Uterus (tissue), 7 donors: ENCODE measurements around a stretch of chr1.

GRCh38 chr1:54404320-54404804 is 143.7 kb upstream of the ACOT11 start:
- PRO-cap, 4 experiments: no peak in any of the 4 experiments
- RAMPAGE, long total RNA, 2 experiments: start-site peak on the minus strand in 1 of 2 experiments, at chr1:54404515-54404611 at its widest, 12 reads per replicate
- RRBS: no CpG with 5 or more reads among the region's 12 CpGs

DNA sequence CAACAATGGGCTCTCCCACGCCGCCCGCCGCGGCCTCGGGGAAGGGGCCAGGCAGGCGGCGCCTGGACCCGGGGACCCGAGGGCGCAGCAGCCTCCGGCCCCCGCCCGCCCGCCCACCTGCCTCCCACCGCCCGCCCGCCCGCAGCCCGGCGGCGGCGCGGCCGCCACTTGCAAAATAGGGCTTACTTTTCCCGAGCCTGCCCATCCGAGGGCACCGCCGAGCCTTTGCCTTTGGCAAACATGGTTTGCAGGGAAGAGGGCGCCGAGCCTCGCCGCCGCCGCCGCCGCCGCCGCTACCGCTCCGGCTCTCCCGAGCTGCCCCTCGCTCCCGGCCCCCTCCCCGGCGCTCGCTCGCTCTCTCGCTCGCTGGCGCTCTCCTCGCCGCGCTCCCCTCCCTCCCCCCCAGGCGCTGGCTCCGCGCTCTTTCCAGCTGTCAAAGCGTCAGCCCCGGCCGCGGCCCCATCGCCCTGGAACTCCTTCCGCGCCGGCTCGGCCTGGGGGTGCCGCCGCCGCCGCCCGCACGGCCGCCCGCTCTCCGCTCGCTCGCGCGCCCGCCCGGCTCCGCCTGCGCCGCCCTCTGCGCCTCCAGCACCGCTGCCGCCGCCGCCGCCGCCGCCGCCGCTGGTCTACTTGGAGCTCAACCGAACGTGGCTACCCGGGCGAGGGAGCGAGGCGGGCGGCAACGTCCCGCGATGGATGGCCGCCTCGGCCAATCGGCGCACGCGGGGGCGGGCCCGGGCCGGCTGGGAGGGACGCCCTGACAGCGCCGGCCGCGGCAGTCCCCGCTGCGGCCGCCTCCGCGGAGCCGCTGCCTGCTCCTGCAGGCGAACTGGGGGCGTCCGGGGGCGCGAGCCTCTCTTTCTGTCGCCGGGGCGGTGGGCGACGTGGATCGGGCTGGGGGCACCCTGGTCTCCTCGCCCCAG is 142.0 kb upstream of the ACOT11 start:
- PRO-cap, 4 experiments: peak in 4 of 4 experiments; most common plus-strand start position 778 of the sequence (in 4); most common minus-strand start position 628 of the sequence (in 3)
- RAMPAGE, long total RNA, 2 experiments: no peak in any of the 2 experiments
- RRBS: 1% methylated on average over 49 of the region's 136 CpGs

GRCh38 chr1:54479471-54479688 is 68.6 kb upstream of the ACOT11 start:
- PRO-cap, 4 experiments: no peak in any of the 4 experiments
- RAMPAGE, long total RNA, 2 experiments: no peak in any of the 2 experiments
- RRBS: no CpG with 5 or more reads among the region's 1 CpG

GRCh38 chr1:54499212-54499832 is 48.7 kb upstream of the ACOT11 start:
- PRO-cap, 4 experiments: no peak in any of the 4 experiments
- RAMPAGE, long total RNA, 2 experiments: no peak in any of the 2 experiments
- RRBS: 2% methylated on average over 16 of the region's 48 CpGs

DNA sequence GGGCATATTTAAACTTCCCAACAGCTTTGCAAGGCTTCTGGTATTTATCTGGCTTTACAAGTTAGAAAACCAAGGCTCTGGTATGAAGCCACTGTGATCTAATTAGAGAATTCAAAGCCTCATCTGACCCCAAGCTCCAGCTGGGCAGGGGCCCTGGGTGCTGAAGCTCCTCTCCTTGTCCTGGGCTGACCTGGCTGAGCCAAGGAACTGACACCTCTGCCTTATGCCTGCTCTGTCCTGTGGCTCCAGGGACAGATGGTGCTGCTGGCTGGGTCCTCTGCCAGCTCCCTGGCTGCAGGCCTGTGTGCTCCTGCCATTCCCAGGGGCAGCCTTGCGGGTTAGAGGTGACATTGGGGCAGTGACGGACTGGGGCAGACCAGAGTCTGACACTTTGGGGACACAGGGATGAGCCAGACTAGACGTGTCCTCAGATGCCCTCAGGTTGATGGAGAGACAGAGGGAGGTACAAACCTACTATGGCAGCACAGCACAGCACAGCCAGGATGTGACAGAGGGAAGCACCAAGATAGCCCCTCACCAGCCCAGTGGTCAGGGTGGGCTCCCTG is 11.8 kb downstream of the ACOT11 start:
- PRO-cap, 4 experiments: no peak in any of the 4 experiments
- RAMPAGE, long total RNA, 2 experiments: no peak in any of the 2 experiments
- RRBS: no CpG with 5 or more reads among the region's 3 CpGs

GRCh38 chr1:54564131-54564896 is 16.3 kb downstream of the ACOT11 start:
- PRO-cap, 4 experiments: peak in 2 of 4 experiments; most common plus-strand start chr1:54564584 (in 2); most common minus-strand start chr1:54564317 (in 1)
- RAMPAGE, long total RNA, 2 experiments: no peak in any of the 2 experiments
- RRBS: no CpG with 5 or more reads among the region's 19 CpGs

- PRO-cap, 4 experiments: no peak in any of the 4 experiments
- RAMPAGE, long total RNA, 2 experiments: no peak in any of the 2 experiments
- RRBS: no CpG with 5 or more reads among the region's 8 CpGs
Measured at GRCh38 chr1:54875651-54876294, 11.2 kb downstream of the DHCR24 start.

DNA sequence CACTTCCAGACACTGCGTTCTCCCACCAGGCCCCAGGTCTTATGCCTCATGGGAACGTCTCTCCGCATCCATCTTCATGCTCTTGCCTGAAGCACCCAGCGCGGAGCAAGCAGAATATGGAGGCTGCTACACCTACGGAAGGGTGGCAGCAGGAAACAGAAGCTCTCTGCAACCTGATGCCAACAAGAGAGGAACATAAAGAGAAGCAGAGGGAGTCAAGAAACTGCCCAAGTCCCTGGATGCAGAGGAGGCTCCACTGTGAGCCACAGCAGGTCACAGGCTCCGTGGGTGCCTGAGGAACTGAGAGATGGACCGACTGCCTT is 1.1 kb downstream of the DHCR24 start:
- PRO-cap, 4 experiments: no peak in any of the 4 experiments
- RAMPAGE, long total RNA, 2 experiments: no peak in any of the 2 experiments
- RRBS: no CpG with 5 or more reads among the region's 8 CpGs

- PRO-cap, 4 experiments: no peak in any of the 4 experiments
- RAMPAGE, long total RNA, 2 experiments: no peak in any of the 2 experiments
- RRBS: 68% methylated on average over 4 of the region's 14 CpGs
Measured at GRCh38 chr1:54995623-54996143, 3.0 kb upstream of the BSND start.

DNA sequence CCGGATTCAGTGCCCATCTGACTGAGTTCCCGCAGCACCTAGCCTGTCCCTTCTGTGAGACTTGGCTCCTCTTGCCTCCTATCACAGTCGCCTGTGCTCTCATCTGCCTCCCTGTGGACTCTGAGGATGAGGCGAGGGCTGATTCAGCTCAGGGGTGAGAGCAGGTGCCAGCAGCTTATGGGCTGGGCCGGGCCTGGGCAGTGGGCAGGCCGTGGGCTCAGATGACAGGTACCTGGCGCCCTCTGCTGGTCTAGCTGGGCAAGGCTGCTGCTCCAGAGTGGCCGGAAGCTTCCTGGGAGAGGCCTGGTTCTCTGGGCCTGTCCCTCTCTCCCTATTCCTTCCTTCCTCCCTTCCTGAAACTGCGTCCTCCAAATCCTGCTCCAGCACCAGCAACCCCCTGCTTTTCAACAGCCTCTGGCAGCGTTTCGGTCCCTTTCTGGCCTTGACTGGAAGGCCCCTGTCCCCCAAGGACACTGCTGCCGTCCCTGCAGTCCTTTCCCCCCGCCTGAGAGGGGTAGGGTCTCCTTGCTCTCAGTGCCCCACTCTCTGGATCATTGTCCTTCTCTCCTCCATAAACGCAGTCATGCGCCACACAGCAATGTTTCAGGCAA is 17.2 kb upstream of the PCSK9 start:
- PRO-cap, 4 experiments: no peak in any of the 4 experiments
- RAMPAGE, long total RNA, 2 experiments: no peak in any of the 2 experiments
- RRBS: 3% methylated on average over 3 of the region's 15 CpGs

DNA sequence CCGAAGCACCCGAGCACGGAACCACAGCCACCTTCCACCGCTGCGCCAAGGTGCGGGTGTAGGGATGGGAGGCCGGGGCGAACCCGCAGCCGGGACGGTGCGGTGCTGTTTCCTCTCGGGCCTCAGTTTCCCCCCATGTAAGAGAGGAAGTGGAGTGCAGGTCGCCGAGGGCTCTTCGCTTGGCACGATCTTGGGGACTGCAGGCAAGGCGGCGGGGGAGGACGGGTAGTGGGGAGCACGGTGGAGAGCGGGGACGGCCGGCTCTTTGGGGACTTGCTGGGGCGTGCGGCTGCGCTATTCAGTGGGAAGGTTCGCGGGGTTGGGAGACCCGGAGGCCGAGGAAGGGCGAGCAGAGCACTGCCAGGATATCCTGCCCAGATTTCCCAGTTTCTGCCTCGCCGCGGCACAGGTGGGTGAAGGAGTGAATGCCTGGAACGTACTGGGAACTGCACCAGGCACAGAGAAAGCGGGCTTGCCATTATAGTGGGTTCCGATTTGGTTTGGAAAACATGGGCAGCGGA is 707 bp downstream of the PCSK9 start:
- PRO-cap, 4 experiments: no peak in any of the 4 experiments
- RAMPAGE, long total RNA, 2 experiments: no peak in any of the 2 experiments
- RRBS: 4% methylated on average over 7 of the region's 39 CpGs

GRCh38 chr1:55134102-55134860 is 80.9 kb downstream of the USP24 start:
- PRO-cap, 4 experiments: no peak in any of the 4 experiments
- RAMPAGE, long total RNA, 2 experiments: no peak in any of the 2 experiments
- RRBS: no CpG with 5 or more reads among the region's 9 CpGs

DNA sequence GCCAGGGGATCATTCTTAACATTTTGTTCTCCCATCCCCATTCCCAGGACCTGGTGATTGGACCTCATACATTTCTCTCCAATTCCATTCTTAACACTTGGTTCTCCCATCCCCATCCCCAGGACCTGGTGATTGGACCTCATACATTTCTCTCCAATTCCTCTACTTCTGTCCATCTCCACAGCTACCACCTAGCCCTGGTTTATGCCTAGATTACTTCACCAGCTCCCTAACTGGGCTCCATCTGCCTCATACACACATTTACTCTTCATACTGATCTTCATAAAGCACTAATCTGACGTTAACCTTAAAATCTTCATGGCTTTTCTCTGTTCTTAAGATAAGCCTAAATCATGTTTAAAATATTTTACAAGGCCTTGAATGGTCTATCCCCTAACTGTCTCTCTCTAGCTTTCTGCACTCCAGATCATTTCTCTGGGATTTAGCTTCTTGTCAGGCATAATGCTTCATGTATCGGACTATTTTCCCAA is 35.5 kb downstream of the USP24 start:
- PRO-cap, 4 experiments: no peak in any of the 4 experiments
- RAMPAGE, long total RNA, 2 experiments: no peak in any of the 2 experiments
- RRBS: no CpG with 5 or more reads among the region's 2 CpGs

- PRO-cap, 4 experiments: peak in 1 of 4 experiments; most common plus-strand start chr1:55464827 (in 1); most common minus-strand start chr1:55464623 (in 1)
- RAMPAGE, long total RNA, 2 experiments: no peak in any of the 2 experiments
- RRBS: no CpG with 5 or more reads among the region's 4 CpGs
Measured at GRCh38 chr1:55464394-55465056, 249.4 kb upstream of the USP24 start.

DNA sequence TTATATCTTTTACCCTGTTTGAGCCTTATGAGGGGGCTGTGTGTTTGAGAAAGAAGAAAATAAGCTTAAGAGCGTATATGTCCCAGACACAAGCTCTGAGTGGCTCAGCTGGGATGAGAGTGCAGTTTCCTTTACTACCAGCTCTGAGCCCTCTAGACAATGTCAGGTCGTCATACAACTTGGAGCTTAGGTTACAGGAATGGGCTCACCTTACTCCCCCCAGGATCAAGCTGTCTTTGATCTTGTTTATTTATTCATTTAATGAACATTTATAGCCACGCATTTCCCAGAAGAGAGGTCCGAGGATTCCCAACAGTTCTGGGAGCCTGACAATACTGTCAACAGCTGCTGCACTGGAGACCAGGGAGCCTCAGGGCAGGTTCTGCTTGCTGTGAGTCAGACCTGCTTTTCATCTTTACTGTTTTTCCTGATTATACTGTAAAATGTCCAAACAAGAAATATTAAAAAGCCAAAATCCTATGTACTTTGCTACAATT is 378.9 kb downstream of the PLPP3 start:
- PRO-cap, 4 experiments: no peak in any of the 4 experiments
- RAMPAGE, long total RNA, 2 experiments: no peak in any of the 2 experiments
- RRBS: no CpG with 5 or more reads among the region's 4 CpGs

- PRO-cap, 4 experiments: no peak in any of the 4 experiments
- RAMPAGE, long total RNA, 2 experiments: no peak in any of the 2 experiments
- RRBS: no CpG with 5 or more reads among the region's 2 CpGs
Measured at GRCh38 chr1:56255859-56256007, 323.6 kb downstream of the PLPP3 start.

DNA sequence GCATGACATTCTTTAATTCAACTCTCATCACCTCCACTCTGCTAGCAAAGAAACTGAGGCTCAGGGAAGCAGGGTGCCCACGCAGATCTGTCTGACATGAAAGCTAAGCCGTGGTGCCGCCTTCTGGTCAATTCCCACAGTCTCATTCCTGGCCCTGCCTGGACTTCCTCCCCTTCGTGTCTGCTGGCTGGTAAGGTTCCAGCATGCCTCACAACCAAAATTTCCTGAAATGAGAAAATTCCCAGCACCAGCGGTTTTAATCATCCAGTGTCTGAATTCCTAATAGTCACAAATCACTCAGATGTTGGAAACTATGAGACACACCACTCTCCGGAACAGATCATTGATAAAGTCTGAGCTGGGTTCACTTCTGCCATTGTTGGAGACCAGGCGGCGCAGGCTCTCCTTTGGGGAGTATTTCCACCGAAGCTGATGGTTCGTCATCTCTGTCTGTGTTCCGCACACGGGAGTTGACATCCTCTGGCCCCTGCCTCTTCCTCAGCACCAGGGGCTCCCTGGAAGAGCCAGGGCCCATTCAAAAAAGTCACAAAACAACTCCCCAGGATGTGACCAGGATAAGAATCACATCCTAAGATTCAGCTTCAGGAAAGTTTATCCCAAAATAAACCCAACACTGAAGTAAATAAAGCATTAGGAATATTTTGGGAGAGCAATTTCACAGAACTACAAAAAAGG is 167.7 kb downstream of the PLPP3 start:
- PRO-cap, 4 experiments: peak in 1 of 4 experiments; most common plus-strand start position 376 of the sequence (in 1)
- RAMPAGE, long total RNA, 2 experiments: no peak in any of the 2 experiments
- RRBS: no CpG with 5 or more reads among the region's 12 CpGs

GRCh38 chr1:56461940-56462660 is 117.3 kb downstream of the PLPP3 start:
- PRO-cap, 4 experiments: no peak in any of the 4 experiments
- RAMPAGE, long total RNA, 2 experiments: no peak in any of the 2 experiments
- RRBS: no CpG with 5 or more reads among the region's 4 CpGs

DNA sequence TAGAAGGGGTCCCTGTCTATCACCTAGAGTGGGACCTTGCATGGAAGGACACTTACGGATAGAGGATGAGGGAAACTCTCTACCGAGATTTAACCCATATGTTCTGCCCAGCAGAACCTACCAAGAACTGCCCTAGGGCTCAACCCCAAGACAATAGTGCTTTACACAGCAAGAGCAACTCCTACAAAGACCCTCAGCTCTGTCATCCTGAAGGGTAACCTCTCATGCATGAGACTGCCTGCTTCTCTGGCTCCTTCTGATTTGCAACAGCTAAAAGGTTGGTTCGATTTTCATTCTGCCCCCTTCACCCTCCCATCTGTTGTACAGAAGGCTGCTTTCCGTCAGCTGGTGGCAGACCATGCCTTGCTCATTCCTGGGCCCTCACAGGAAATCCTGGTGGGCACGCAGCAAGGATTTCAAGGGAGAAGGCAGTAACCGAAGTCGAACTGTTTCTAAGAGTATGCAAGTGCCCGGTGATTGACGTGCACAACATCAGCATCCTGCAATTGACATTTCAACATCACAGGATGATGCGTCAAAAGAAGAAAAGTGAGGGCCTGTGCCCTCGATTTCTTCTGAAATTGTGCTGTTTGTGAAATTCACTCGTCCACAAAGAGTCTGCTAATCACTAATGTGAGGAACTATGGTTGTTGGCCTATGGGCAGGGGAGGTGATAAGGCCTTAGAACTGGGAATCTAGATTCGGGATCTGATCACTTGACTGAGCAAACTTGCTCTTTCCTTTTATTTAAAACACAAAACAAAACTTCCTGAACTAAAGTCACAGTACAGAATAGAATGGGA is 83.9 kb downstream of the PLPP3 start:
- PRO-cap, 4 experiments: no peak in any of the 4 experiments
- RAMPAGE, long total RNA, 2 experiments: no peak in any of the 2 experiments
- RRBS: no CpG with 5 or more reads among the region's 13 CpGs

DNA sequence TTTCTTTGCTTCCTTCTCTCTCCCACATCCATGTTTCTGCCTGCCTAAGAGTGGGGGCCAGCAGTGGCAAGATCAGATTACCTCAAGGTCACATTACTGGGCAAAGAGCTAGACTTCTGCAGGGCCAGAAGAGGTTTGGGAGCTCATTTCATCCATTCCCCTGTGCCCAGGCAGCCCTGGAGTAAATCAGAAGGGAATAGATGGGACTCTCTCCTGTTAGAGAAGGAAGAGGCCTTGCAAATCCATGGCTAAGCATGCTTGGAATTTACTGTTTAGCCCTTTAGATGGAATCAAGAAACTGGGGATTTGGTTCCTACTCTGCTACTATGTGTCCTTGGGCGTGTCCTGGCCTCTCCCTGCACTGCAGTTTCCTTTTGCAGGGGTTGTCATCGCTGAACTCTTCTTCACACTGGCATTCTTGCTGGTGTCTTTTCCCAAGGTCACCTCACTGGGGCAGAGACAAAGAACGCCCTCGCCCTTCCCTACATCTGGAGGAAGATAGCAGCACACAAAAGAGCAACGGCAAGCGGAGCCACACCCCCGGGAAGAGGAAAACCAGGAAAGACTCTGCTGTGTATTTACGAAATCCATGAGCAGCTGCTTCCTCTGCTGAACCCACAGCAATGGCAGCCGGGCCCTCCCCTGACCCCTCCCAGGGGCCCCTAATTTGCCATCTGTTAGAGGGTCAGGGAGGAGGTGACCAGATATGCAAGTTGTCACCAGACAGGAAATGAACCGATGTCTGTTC is 73.2 kb downstream of the PLPP3 start:
- PRO-cap, 4 experiments: no peak in any of the 4 experiments
- RAMPAGE, long total RNA, 2 experiments: no peak in any of the 2 experiments
- RRBS: 35% methylated on average over 2 of the region's 10 CpGs